A172 (cell line): ENCODE measurements around a stretch of chr18.

- RAMPAGE, long total RNA, result no peak
These were observed 1.2 kb downstream of the KCNG2 start for GRCh38 chr18:79798969-79799296.

GRCh38 chr18:79961719-79962234 lies 2.7 kb upstream of the HSBP1L1 start:
- RAMPAGE, long total RNA, result no peak

- RAMPAGE, long total RNA, result no peak
These were observed 5.9 kb downstream of the HSBP1L1 start for GRCh38 chr18:79970165-79970825.

DNA sequence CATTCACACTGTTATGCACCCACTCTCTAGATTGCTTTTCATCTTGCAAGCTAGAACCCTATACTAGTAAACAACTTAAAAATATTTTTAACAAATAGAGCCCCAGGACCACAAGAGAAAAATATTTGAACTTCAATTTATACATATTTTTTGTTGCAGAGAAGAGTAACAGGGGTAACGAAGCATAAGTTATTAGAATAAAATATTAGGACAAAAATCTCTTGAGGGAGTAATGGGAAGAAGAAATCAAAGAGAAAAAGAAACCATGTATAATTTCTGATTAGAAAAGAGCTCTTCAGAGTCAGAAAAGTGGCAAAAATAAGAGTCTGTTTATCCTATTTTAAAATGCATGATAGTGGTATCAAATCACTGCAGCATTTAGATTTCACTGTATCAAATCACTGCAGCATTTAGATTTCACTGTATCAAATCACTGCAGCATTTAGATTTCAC lies 39.6 kb downstream of the PARD6G start:
- RAMPAGE, long total RNA, result no peak